Spleen (tissue), 7 donors: ENCODE measurements around a stretch of chr13.

GRCh38 chr13:18489844-18490311 lies 691.7 kb downstream of the TUBA3C start:
- PRO-cap, 4 experiments = no peak in any of the 4 experiments
- RAMPAGE, long total RNA, 4 experiments = no peak in any of the 4 experiments

GRCh38 chr13:19692711-19693476 lies 59.4 kb downstream of the MPHOSPH8 start:
- PRO-cap, 4 experiments = no peak in any of the 4 experiments
- RAMPAGE, long total RNA, 4 experiments = no peak in any of the 4 experiments

DNA sequence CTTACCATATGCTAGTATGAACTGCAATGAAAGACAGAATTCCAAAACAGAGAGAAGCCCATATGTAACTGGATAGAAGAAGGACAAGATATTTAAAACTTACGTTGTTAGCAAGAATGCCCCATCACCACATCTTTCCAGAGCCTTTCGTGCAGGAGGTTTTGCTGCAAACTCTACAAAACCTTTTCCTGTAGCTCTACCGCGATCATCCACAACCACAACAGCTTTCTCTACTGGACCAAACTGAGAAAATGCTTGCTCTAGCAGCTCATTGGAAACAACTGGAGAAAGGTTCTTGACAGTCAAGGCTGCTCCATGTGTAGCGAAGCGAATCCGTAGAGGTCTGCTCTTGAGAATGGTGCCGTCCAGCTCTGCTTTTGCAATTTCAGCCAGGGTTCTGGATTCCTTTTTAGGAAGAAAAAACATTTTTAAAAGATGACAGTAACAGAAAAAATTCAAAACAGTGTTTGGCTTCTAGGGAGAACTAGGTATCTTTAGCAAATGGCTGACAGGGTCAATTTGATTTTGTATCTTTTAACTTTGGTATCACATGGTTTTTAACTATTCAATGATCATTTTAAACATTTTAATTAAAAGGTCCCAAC lies 10.5 kb downstream of the PSPC1 start:
- PRO-cap, 4 experiments = no peak in any of the 4 experiments
- RAMPAGE, long total RNA, 4 experiments = no peak in any of the 4 experiments

GRCh38 chr13:19848722-19849083 lies 14.7 kb downstream of the ZMYM5 start:
- PRO-cap, 4 experiments = no peak in any of the 4 experiments
- RAMPAGE, long total RNA, 4 experiments = no peak in any of the 4 experiments

- PRO-cap, 4 experiments = no peak in any of the 4 experiments
- RAMPAGE, long total RNA, 4 experiments = no peak in any of the 4 experiments
Measured at GRCh38 chr13:19860908-19861497, 2.4 kb downstream of the ZMYM5 start.

GRCh38 chr13:19862019-19862310 lies 1.5 kb downstream of the ZMYM5 start:
- PRO-cap, 4 experiments = no peak in any of the 4 experiments
- RAMPAGE, long total RNA, 4 experiments = no peak in any of the 4 experiments

GRCh38 chr13:19910326-19910736 lies 46.9 kb upstream of the ZMYM5 start:
- PRO-cap, 4 experiments = no peak in any of the 4 experiments
- RAMPAGE, long total RNA, 4 experiments = no peak in any of the 4 experiments

GRCh38 chr13:20127163-20127496 lies 33.7 kb downstream of the GJA3 start:
- PRO-cap, 4 experiments = no peak in any of the 4 experiments
- RAMPAGE, long total RNA, 4 experiments = no peak in any of the 4 experiments

- PRO-cap, 4 experiments = no peak in any of the 4 experiments
- RAMPAGE, long total RNA, 4 experiments = no peak in any of the 4 experiments
Measured at GRCh38 chr13:20573207-20573550, 6.2 kb downstream of the IFT88 start.

GRCh38 chr13:20901954-20902586 lies 476 bp downstream of the XPO4 start:
- PRO-cap, 4 experiments = peak in 1 of 4 experiments; most common plus-strand start chr13:20902175 (in 1)
- RAMPAGE, long total RNA, 4 experiments = no peak in any of the 4 experiments

DNA sequence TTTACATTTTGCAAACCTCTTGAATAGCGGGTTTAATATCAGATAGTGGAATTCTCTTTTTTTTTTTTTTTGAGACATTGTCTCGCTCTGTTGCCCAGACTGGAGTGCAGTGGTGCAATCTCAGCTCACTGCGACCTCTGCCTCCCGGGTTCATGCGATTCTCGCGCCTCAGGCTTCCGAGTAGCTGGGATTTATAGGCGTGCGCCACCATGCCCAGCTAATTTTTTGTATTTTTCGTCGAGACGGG lies 40.4 kb upstream of the XPO4 start:
- PRO-cap, 4 experiments = no peak in any of the 4 experiments
- RAMPAGE, long total RNA, 4 experiments = no peak in any of the 4 experiments

GRCh38 chr13:20953068-20953555 lies 50.6 kb upstream of the XPO4 start:
- PRO-cap, 4 experiments = no peak in any of the 4 experiments
- RAMPAGE, long total RNA, 4 experiments = no peak in any of the 4 experiments

GRCh38 chr13:21060582-21060976 lies 807 bp downstream of the LATS2 start:
- PRO-cap, 4 experiments = peak in 4 of 4 experiments; most common plus-strand start chr13:21060728 (in 4); most common minus-strand start chr13:21060705 (in 3)
- RAMPAGE, long total RNA, 4 experiments = no peak in any of the 4 experiments

DNA sequence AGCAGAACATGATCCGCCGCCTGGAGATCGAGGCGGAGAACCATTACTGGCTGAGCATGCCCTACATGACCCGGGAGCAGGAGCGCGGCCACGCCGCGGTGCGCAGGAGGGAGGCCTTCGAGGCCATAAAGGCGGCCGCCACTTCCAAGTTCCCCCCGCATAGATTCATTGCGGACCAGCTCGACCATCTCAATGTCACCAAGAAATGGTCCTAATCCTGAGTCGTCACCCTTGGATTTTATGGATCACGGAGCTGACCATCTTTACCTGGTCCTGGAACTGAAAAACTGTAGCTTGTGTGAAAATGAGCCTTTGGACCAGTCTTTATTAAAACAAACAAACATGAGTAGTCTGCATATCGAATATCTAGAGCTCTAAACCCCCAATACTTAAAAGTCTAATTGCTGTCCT lies 558 bp downstream of the MRPL57 start:
- PRO-cap, 4 experiments = no peak in any of the 4 experiments
- RAMPAGE, long total RNA, 4 experiments = no peak in any of the 4 experiments

- PRO-cap, 4 experiments = no peak in any of the 4 experiments
- RAMPAGE, long total RNA, 4 experiments = no peak in any of the 4 experiments
Measured at GRCh38 chr13:21214277-21214688, 37.8 kb downstream of the MRPL57 start.

DNA sequence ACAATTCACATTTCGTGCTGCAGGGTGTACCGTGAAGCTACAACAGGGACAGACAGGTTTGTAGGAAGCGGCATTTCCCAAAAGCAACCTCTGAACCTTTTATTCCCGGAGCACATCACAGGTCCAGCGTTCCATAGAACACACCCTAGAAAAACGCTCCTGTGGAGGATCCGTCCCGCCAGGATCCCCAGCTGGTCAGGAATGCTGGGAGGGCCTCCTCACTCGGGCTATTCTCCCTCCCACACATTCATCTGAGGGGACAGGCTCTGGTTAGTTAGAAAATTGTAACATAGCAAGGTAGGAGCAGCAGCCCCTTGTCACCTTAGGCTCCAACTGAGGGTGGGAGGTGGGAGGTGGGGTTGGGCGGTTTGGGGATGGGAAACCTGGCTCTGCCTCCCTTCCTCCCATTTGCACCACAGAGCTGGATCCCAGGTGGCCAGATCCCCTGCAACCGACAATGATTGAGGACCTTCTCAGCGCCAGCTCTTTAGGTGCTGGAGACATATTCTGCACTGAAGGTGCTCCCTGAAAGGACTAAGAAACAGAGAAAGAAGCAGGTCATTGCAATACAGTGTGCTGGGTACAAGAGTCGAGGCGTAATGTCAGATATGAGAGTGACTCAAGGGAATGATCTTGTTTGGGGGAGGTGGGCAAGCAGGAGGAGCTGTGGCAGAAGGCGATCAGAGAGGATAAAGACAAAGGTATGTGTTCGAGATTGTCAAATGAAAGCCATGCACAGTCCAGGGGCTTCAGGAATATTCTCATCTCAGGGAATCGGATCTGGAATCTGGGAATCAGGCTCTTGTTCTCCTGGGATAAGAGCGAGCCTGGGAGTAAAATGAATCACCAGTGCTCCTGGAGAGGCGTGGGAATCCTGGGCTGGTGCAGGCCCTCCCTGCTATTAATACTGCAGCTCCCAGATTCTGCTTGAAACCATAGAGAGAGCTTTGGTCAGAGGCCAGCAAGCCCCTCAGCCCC lies 132.0 kb downstream of the ZDHHC20 start:
- PRO-cap, 4 experiments = no peak in any of the 4 experiments
- RAMPAGE, long total RNA, 4 experiments = no peak in any of the 4 experiments

GRCh38 chr13:21458240-21458683 lies 841 bp downstream of the ZDHHC20 start:
- PRO-cap, 4 experiments = peak in 1 of 4 experiments; most common plus-strand start chr13:21458588 (in 1)
- RAMPAGE, long total RNA, 4 experiments = no peak in any of the 4 experiments

DNA sequence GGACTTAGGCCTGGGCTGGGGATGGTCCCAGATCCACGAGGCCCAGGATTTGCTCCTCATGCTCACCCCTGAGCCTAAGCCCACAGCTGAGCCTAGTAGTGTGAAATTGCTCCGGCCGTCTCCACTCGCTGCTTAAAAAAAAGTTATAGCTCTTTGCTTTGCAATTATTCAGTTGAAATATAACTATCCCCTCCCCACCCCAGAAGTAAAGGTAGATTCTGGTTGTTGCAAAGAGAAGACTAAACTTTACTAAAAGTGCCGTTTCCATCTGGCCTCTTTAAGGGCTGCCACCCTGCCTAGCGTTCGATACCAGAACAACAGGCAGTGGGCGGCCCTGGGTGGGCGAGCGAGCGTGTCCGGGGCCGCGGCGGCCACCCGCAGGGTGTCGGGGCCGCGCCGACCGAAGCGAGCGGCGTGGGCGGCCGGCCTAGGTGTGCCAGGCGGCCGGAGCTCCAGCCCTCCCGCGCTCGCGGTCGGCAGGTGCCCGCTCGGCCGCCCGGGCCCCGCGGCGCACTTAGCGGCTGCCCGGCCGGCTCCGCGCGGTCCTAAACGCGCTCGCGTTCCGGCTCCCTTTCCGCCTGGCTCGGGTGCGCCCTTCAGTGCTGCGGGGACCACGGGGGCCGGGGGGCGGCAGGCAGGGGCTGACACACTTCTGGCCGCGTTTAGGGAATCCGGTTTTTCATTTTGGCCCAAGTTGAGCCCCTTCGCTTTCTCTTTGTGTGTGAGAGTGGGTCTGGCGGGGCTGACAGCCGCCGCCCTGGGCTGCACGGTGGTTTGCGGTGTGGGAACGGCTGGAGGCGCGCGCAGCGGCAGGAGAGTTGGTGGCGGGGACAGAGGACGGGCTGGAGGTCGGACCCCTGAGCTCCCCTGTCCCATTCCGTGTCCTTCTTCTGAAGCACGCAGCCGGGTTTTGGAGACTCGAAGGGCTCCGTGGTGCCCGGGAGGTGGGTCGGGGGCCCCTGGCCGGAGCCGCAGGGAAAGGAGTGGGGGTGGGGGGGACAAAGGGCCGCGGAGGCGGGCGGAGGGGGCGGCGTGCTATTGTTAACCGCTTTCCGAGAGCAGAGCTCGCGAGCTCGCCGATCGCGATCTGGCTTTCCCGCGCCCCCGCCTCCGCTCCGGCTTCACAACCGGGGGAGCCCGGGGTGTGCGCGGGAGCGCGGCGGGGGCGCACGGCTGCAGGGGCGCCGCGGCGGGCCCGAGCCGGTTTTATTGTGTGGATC lies 2.9 kb downstream of the FGF9 start:
- PRO-cap, 4 experiments = peak in 2 of 4 experiments; most common plus-strand start position 816 of the sequence (in 1); most common minus-strand start position 516 of the sequence (in 2)
- RAMPAGE, long total RNA, 4 experiments = no peak in any of the 4 experiments

DNA sequence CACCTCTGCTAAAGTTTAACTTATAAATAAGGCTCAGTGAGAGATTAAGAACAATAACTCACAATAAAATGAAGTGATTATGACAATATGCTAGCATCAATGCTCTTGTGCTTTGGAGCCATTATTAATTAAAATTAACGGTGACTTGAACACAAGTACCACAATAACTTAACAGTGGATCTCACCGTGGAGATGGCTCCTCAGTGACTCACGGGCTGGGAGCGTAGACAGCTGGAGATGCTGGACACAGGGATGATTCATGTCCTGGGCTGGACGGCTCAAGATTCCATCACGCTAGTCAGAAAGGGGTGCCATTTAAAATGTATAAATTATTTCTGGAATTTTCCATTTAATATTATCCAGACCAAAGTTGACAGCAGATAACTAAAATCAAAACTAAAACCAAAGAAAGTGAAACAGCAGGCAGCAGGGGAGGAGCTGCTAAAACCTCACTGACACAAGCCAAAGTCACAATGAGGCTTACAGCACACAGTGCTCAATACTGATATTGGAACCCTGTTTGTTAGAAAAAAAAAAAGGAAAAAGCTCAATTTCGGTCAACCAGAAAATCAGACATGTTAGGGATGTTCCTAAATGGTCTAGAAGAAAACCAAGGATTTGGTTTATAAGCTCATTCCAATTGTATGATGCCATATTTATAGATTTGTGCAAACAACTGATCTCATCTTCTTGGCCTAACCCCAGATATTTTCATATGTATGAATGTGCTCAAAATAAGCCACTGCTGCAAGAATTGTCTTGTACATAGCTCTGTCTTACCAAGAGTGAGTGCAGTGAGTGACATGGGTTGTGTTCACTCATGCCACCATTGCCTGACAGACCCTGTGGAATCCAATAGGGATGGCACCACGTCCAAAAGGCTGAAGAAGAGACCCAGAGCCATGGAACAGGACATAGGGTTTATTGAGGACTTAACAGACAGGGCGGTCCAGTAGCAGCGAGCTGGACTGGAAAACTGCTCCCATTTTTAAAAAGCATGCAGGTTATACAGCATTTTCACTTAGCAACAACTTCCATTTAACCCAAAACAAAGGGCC lies 111.8 kb downstream of the SACS start:
- PRO-cap, 4 experiments = no peak in any of the 4 experiments
- RAMPAGE, long total RNA, 4 experiments = no peak in any of the 4 experiments

GRCh38 chr13:23375694-23376281 lies 57.7 kb downstream of the SACS start:
- PRO-cap, 4 experiments = peak in 4 of 4 experiments; most common plus-strand start chr13:23375823 (in 2)
- RAMPAGE, long total RNA, 4 experiments = no peak in any of the 4 experiments